HCT116 (cell line): ENCODE measurements around the gene OR2V2.

GRCh38 chr5:181042148-181043102 lies 2.4 kb downstream of the BTNL9 start:
- RRBS, result 54% methylated on average over 4 of the region's 25 CpGs

GRCh38 chr5:181053641-181054404 lies 13.8 kb downstream of the BTNL9 start:
- RRBS, result 93% methylated on average over 2 of the region's 37 CpGs

DNA sequence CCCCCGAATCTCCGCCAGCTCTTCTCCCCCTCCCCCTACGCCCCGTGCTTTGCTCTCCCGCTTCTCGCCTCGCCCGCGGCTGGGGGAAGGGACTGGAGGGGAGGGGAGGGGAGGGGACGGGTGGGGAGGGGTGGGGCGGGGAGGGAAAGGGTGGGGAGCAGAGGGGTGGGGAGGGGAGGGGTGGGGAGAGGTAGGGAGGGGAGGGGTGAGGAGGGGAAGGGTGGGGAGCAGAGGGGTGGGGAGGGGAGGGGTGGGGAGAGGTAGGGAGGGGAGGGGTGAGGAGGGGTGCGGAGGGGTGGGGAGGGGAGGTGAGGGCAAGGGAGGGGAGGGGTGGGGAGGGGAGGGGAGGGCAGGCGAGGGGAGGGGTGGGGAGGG lies 32.8 kb downstream of the OR2V1 start:
- RRBS, result no CpG with 5 or more reads among the region's 13 CpGs

GRCh38 chr5:181147361-181147649 lies at the start of gene OR2V2:
Gene OR2V2, plus strand, starts transcription at chr5:181147586.
- RRBS, result no CpG with 5 or more reads among the region's 3 CpGs

DNA sequence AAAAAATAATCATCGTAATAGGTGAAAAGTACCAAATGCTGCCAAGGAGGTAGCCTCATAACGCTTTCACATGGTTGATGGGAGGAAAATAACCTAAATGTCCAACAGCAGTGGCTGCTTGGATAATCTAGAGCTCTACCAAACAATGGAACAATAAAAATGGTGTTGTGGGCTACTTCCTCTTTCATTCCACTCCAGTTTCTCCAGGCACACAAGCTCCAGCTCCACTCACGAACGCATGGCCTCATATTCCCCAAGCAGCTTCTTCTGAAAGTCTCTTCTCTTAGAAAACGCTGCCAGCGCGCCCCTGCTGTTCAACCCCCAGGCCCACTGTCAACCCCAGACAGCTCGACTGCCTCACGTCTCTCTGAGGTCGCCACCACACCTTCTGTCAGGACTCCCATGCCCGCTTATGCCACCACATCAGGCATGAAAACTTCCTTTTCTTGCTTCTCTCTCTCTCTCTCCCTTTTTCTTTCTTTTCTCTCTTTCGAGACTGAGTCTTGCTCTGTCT lies 16.1 kb downstream of the OR2V2 start:
- RRBS, result no CpG with 5 or more reads among the region's 12 CpGs

- RRBS, result 100% methylated on average over 3 of the region's 34 CpGs
Observed at GRCh38 chr5:181234179-181234625, 9.5 kb downstream of the RACK1 start.

- RRBS, result no CpG with 5 or more reads among the region's 16 CpGs
Observed at GRCh38 chr5:181236486-181237618, 6.9 kb downstream of the RACK1 start.

GRCh38 chr5:181237619-181238544 lies 5.8 kb downstream of the RACK1 start:
- RRBS, result no CpG with 5 or more reads among the region's 7 CpGs

DNA sequence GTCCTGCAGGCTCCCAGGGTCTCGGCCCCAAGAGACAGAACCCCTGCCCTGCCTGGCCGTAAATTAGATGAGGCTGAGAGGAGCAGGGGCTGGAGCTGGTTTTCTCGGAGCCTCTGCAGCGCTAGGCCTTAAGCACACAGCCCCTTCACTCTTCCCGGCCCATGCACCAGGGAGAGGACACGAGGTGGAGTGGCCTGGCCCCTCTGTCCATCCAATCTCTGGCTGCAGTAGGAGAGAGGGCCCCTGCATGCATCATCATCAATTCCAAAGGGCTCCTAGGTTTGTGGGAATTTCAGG lies 4.5 kb upstream of the TRIM52 start:
- RRBS, result no CpG with 5 or more reads among the region's 6 CpGs

DNA sequence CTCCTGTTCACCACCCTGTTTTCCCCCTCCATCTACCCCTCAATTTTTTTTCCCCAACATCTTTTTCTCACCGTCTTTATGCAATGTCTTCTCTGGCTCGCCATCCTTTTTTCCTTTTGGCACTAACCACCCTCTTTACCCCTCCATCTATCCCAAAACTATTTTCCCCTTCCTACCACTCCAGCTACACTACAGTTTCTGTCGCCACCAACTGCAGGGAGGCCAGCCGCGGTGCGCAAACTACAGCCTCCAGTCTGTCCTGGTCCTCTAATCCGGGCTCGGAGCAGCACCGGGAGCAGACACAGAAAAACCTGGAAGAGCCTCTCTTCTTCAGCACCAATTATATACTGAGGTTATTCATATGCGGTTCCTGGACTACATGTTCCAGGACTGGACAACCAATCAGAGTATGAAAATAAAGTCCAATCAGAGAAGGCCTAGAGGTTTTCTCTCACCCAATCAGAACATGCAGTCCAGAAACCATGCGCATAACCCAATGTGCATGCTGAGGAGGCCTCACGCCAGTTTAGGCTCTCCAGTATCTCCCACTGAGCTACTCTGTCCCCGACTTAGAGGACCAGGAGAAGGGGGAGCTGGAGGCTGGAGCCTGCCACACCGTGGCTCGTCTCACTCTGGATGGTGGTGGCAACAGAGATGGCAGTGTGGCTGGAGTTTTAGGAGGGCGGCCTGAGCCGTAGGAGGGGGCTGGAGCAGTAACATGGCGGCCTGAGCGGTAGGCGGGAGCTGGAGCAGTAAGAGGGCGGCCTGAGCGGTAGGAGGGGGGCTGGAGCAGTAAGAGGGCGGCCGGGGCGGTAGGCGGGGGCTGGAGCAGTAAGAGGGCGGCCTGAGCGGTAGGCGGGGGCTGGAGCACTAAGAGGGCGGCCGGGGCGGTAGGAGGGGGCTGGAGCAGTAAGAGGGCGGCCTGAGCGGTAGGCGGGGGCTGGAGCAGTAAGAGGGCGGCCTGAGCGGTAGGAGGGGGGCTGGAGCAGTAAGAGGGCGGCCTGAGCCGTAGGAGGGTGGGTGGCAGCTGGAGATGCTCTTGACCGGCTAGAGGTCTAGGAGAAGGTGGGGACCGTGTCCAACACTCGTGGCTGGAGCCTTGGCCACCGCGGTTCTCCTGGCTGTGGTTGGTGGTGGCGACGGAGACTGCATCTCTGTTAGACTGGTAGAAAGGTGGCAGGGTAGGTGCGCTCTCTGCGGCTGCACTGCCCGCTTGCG lies 20.3 kb upstream of the TRIM52 start:
- RRBS, result no CpG with 5 or more reads among the region's 50 CpGs